Omental fat pad (tissue), 4 donors: ENCODE results near the genes POTEI, RAB6D and LYPD1.

- PRO-cap: no peak
- RAMPAGE, long total RNA, 4 experiments: no peak in any of the 4 experiments
These were observed 31.9 kb downstream of the PTPN18 start for GRCh38 chr2:130387762-130388130.

GRCh38 chr2:130509246-130509757 is at the start of gene POTEI:
POTEI (minus strand) TSS chr2:130509328.
- PRO-cap: no peak
- RAMPAGE, long total RNA, 4 experiments: no peak in any of the 4 experiments

GRCh38 chr2:130797924-130798391 is 38.8 kb upstream of the ARHGEF4 start:
- PRO-cap: no peak
- RAMPAGE, long total RNA, 4 experiments: no peak in any of the 4 experiments

DNA sequence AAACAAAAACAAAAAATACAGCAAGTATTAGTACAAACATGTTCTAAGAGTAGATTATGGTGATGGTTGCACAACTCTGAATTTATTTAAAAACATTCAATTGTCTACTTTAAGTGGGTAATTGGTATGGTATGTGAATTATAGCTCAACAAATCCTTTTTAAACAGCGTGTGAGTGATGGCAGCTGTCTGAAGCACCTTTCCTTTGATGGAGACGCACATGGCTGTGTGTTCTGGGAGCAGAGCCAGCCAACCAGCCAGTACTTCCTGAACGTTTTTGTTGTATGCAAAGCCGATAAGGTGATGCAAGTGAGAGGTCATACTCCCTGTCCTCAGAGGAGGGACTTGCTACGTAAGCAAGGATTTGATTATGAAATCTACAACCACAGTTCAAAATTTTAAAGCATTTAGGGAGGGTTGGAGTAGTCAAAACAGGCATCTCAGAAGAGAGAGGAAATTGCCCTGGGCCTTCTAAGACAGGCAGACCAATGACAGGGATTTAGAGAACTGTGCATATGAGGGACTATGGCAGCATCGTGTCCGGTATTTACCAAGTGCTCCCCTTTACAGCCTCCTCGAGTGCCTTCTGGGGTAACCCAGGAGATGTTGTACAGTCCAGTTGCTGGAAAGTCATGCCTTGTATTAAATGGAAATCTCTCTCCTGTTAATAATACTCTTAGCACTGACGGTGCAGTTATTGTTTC is 28.2 kb downstream of the ARHGEF4 start:
- PRO-cap: no peak
- RAMPAGE, long total RNA, 4 experiments: no peak in any of the 4 experiments

GRCh38 chr2:130922421-130922766 is 85.7 kb downstream of the ARHGEF4 start:
- PRO-cap: no peak
- RAMPAGE, long total RNA, 4 experiments: no peak in any of the 4 experiments

DNA sequence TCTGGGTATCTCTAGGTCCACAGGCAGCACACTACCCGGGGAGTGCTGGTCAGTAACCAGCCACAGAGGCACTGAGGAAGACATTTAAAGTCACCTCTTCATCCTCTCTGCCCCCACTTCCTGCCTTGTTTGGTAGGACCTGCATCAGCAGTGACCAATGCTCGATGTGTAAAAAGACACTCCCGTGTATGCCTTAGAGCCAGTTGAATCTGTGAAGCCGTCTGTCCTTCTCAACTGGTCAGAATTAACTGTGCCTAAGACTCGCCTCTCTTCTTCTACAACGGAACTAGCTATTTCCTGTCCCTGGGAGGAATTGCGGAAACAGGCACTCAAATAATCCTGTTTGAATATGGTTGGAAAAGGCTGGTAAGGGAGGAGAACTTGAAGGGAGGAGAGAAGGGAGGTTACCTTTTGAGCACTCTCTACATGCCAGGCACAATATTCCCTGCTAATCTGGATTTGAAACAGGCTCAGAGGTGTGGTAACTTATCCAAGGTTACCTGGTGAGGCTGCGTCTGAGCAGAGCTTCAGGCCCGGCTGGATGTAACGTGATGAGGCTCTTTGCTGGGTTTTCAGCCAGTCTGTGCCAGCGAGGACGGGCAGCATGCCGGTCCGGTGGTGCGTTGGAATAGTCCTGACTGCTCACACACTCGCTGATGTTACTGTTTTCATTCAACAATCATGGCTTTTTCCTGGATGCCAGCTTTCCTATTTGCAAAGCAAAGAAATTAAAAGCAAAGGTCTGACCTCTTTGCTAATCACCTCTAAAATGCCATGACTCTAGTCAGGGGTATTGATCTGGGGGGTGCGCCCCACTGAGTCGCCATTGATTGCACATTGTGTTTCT is 127.0 kb downstream of the FAM168B start:
- PRO-cap: no peak
- RAMPAGE, long total RNA, 4 experiments: no peak in any of the 4 experiments

DNA sequence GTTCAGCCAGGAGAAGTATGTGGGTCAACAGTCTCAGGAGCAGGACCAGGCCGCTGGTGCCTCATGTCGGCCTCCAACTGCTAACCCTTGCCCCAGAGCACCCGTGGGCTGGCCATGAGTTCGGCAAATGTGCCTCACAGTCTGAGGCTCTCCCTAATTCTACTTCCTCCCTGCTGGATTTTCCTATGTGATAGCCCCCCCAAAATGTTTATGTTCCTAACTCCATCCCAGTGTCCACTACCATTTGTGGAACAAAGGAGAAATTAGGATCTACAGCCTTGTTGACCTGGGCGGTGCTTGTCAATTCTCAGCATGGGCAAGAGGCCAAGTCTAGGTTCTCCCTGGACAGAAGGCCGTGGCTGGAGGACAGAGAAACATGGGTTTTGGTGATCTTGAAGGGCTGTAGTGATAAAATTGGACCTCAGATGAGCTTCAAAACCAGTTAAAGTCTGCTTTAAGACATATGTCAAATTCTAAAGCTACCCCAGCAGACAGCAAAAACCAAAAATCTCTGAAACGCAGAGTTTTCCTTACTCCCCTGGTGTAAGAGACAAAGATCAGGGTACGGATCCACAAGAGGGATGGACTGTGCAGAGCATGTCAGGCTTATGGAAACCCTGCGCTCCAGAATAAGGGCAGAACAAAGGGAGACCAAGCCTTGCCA is 15.8 kb downstream of the FAM168B start:
- PRO-cap: no peak
- RAMPAGE, long total RNA, 4 experiments: no peak in any of the 4 experiments

DNA sequence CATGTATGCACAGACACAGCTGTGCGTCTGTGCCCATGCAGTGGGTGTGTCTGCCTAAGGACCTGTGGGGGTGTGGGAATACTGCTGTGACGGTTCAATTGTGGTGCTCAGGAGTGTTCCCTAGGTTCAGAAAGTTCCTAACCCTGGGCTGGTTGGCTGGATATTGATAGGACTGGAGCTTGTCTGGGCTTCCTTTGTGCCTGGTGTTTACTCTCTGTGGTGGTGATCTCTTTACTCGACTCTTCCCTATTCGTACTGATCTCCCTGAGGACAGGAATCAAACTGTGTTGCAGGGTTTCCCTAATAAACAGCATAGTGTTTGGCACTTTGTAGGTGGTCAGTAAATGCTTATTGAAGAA is 1.3 kb downstream of the PLEKHB2 start:
- PRO-cap: no peak
- RAMPAGE, long total RNA, 4 experiments: no peak in any of the 4 experiments

- PRO-cap: no peak
- RAMPAGE, long total RNA, 4 experiments: no peak in any of the 4 experiments
These were observed 46.4 kb downstream of the PLEKHB2 start for GRCh38 chr2:131151158-131152306.

- PRO-cap: no peak
- RAMPAGE, long total RNA, 4 experiments: no peak in any of the 4 experiments
These were observed at the start of gene RAB6D for GRCh38 chr2:131363660-131364346. RAB6D (minus strand) TSS chr2:131364168.

GRCh38 chr2:131394218-131394512 is 30.2 kb upstream of the RAB6D start:
- PRO-cap: no peak
- RAMPAGE, long total RNA, 4 experiments: no peak in any of the 4 experiments

DNA sequence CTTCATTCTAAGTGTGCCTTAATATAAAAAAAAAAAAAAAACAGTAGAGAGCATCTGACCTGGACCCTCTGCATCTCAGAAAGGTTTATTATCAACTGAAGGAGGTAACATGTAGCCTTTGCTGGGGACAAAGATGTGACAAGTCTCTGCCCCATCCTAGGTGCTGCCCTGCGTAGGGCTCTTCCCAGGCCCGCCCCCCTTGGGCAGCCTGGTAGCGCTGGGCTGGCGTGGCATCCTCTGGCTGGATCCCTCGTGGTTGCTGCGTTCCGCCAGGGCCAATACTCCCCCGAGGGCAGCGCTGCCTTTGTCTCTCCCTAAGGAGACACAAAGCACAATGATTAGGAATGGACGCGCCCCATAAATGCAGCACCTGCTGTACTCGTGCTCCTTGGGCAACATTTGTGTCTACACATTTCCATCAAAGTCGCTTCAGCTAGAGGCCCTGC is 8.0 kb downstream of the TUBA3D start:
- PRO-cap: no peak
- RAMPAGE, long total RNA, 4 experiments: no peak in any of the 4 experiments

GRCh38 chr2:131484939-131485425 is 7.2 kb downstream of the MZT2A start:
- PRO-cap: no peak
- RAMPAGE, long total RNA, 4 experiments: no peak in any of the 4 experiments

DNA sequence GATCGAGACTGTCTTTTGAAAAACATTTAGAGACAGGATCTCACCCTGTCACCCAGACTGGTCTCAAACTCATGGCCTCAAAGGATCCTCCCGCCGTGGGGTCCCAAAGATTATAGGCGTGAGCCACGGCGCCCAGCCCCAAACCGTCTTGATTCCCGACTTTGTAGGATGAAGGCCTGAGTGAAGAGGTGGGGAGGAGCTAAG is 873 bp downstream of the MZT2A start:
- PRO-cap: no peak
- RAMPAGE, long total RNA, 4 experiments: no peak in any of the 4 experiments

GRCh38 chr2:131514087-131515260 is 13.2 kb upstream of the CCDC74A start:
- PRO-cap: no peak
- RAMPAGE, long total RNA, 4 experiments: no peak in any of the 4 experiments

DNA sequence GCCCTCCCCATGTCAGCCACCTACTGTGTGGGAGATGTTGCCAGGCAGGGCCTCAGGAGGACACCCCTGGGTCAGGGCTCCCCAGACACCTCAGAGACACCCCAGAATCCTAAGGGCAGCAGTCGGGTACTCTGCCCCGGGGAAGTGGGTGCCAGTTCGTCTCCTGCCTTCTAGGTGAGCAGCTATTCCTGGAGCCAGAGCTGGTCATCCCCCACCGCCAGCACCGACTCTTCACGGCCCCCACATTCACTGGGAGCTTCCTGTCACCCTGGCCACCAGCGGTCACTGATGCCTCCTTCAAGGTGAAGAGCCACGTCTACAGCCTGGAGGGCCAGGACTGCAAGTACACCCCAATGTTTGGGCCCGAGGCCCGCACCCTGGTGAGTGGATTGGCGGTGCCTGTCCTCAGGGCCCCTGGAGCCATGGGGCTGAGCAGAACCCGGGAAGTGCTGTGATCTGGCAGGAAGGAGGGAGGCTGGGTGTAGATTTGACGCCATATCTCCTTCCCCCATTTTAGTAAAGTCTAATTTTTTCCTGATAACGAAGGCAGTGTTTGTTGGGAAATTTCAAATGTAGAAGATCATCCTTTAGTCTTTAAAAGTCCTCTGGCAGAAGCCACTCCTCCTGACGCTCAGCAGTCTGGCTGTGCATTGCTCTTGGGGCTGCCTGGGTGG is 9.2 kb upstream of the CCDC74A start:
- PRO-cap: no peak
- RAMPAGE, long total RNA, 4 experiments: no peak in any of the 4 experiments

DNA sequence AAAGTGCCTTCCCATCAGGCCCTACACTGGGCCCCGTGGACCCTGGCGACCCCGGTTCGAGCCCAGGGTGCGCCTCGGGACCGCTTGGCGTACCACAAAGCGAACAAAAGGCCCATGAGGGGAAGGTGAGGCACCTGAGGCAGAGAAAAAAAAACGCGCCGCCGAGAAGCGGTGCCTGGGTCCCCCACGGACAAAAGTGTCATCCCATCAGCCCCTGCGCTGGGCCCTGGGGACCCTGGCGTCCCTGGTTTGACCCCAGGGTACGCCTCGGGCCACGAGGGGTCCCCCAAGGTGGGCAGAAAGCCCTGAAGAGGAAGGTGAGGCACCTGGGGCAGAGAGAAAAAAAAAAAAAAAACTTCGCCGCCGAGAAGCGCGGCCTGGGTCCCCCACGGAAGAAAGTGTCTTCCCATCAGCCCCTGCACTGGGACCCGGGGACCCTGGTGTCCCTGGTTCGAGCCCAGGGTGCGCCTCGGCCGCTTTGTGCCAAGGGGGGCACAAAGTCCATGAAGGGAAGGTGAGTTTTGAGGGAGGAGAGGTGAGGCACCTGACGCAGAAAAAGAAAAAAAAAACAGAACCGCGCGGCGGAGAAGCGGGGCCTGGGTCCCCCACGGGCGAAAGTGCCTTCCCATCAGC is 226.8 kb downstream of the CCDC74A start:
- PRO-cap: no peak
- RAMPAGE, long total RNA, 4 experiments: no peak in any of the 4 experiments

DNA sequence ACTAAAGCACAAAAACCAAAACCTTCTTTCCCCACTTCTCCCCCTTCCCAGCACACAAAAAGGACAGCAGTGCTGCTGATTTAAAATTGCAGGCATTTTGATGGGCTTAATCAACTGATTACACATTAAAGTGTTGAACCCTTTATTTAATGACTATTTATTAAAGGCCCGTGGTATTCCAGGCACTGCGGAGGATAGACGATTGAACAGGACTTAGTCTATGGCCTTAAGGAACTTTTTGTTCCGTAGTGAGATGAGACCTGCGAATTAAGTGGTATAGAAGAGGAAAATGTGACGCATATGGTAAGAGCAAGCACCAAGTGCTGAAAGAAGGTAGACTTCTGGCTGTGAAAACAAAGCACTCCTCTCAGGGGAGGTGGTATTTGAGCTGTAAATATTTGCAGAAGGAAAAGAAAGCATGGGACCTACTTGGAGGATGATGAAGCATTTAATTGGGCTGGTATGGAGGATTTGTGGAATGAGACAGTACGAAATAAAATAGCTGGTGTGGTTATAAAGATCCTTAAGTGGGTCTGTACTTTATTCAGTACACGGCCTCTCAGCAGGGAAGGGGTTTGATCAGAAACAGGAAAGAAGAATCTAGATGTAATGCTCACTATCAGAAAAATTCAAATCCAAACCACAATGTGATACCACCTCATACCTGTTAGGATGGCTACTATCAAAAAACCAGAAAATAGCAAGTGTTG is 62.6 kb downstream of the GPR39 start:
- PRO-cap: no peak
- RAMPAGE, long total RNA, 4 experiments: no peak in any of the 4 experiments

DNA sequence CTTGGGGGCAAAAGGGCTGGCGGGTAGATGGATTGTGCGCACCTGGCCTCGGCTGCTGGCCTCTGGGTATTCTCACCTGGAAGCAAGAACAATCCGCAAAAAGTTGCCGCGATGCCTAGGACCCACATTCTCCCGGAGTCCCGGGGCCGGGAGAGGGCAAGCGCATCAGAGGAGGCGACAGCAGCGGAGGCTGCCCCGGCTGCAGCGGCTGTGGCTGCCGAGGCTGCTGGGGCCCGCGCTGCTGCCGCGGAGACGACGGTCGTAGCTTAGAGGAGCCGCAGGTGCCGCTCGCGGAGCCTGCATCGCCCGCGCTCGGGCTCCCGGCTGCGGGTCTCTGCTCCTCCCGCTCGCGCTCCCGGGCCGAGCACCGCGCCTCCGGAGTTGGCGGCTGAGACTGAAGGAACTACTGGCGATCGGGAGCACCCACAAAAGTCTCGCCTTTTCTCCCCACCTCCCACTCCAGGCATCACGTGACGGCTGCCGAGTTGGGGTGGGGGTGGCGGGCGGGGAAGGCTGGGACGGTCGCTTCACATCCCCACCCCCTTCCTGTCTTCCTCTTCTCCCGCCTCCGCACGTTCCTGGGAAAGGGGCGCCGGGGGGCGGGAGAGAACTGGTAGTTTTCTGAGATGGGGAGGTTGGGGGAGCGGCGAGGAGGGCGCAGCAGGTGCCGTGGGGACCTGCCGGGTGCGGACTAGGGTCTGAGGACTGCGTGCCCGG is at the start of gene LYPD1:
LYPD1 (minus strand) TSS at position 401 of the 717 bp plus-strand sequence.
- PRO-cap: no peak
- RAMPAGE, long total RNA, 4 experiments: no peak in any of the 4 experiments

GRCh38 chr2:133469671-133470200 is 98.5 kb downstream of the NCKAP5 start:
- PRO-cap: no peak
- RAMPAGE, long total RNA, 4 experiments: no peak in any of the 4 experiments